HT-29 (cell line): Measurements from ENCODE around the genes GINS3 and CMTM4.

DNA sequence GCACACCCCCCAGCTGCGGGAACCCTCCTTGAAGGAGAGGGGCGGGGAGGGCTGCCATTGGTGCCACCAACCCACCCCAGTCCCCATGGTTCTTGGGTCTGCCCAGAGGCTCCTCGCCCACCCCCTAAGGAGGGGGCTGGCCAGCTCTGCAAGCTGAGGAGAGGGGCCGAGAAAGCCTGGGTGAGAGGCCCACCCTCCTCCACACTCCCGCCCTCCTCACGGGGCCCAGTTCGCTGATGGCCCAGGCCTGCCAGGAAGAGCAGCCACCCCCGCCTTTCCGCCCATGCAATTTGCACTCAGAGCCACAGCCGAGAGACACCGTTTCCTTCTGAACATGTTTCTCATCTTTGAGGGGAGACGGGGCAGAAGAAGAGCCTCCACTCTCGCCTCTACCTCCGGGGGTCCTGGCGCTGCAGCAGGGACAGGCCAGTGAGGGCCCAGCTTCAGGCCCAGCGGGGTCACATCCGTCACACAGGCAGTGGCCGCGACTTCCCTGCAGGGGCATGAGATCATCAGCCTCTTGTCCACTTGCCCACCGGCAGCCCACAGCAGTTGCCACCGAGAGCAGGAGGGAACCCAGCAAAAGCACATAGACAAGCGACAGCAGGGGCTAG is 23.0 kb downstream of the KATNB1 start:
- RAMPAGE, long total RNA, result no peak

- RAMPAGE, long total RNA, result no peak
These were observed 16.6 kb downstream of the KIFC3 start for GRCh38 chr16:57785318-57786456.

DNA sequence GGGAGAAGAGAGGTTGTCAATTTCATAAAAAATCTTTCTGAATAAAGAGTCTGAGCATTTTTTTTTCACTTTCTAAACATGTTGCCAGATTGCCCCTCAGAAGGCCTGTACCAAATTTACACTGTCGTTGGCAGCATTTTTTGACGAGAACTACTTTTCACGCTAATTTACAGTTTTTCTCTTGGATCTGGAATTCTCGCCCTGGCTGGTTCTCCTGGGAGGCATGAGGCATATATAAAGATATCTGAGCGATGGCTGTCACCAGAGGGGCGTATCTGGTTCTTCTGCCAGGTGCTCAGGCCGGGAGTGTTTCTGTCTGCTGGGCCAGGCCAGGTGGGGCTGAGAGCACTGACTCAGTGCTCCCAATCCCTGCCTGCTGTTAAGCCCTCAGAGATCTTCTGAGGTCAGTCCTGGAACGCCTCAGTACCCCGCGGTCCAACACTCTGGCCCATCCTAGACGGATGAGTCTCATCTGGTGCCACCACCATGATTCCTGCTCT is 7.4 kb upstream of the KIFC3 start:
- RAMPAGE, long total RNA, result no peak

DNA sequence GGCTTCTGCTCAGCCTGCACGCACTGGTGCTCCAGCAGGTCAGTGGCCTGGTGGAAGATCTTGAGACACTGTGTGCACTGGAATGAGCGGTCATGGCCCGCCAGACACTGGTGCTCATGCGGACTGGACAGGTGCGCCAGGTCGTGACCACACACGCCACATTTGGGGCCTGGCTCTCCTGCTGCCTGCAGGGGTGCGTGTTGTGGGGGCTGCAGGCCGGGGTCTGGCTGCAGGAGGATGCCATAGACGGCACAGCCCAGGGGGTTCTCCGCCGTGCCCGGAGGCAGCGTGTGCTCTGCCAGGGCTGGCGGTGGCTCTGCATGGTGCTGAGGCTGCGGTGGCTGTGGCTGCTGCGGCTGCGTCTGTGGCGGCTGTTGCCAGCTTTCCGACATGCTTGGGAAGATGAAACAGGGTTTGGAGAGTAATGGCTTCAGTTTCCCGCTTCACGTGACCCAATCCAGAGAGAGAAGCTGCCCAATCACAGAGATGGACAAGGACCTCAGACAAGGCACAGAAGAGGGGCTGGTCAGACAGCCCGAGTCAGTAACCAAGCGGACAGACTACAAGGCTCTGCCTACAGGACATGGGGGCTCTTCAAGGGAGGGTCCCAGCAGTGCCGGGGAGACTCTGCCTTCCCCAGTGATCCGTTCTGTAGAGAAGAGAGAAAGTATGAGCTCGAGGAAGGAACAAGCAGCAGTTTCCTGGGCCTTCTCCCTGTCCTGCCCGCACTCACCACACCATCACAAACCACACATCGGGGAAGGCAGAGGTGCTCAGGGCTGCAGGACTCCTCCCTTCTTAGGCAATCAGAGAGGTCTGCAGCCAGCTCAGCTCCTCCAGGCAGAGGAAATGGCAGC is 2.4 kb downstream of the ZNF319 start:
- RAMPAGE, long total RNA, result no peak

GRCh38 chr16:58196692-58197547 is 986 bp downstream of the CSNK2A2 start:
- RAMPAGE, long total RNA, result no peak

- RAMPAGE, long total RNA, result no peak
These were observed at the start of gene GINS3 for GRCh38 chr16:58392127-58393189. Gene GINS3, plus strand, starts transcription at chr16:58392471.

- RAMPAGE, long total RNA, result no peak
These were observed 489 bp downstream of the NDRG4 start for GRCh38 chr16:58500324-58500940.

DNA sequence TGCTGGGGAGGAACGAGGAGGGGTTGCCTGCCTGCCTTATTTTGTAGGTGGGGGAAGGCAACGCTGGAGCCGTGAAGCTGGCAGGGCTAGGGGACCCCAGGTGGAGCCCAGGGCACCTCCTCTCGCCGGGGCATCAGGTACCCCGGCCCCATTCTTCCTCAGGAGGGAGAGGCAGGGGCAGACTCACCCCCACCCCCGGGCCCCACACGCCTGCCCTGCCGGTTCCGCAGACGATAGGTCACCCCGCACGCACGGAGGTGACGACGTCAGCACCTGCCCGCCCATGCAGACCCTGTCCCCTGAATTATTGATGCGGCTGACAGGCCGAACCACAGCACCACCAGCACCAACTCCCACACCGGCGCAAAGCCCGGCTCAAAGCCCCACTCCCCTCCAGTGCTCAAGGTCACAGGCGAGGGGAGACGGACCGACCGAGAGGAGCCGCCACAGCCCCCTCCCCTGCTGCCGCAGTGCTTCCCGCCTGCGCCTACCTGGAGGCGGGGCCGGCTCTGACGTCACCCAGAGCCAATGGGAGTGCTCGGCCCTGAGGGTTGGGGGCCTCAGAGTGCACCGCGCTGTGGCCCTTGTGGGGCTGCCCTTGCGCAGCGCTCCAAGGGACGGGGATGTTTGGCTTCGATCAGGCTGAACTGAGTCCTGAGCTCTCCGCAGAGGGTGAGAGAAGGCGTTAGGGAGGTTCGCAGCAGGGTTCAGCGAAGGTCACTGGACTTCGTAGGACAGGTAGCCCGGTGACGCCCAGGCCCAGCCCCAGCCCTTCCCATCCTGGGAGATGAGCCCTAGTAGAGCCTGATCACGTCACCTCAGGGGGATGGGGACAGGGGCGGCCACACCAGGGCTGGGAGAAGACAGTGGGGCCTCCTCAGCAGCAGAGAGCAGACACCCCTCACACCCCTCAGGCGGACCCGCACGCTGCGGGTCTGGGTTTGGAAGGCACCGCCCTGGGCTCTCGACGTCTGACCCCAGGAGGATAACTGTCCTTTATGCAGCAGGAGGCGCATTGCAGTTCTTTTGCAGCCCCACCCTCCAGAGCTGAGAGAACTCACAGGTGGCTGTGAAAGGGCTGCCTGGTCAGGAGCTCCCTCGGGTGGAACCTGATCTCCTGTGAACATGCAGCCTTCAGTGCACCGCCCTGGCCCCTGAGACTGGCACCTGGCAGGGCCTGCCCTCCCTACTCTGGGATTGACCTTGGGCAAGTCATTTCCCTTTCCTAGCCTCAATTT is 1.4 kb downstream of the NDRG4 start:
- RAMPAGE, long total RNA, result no peak

DNA sequence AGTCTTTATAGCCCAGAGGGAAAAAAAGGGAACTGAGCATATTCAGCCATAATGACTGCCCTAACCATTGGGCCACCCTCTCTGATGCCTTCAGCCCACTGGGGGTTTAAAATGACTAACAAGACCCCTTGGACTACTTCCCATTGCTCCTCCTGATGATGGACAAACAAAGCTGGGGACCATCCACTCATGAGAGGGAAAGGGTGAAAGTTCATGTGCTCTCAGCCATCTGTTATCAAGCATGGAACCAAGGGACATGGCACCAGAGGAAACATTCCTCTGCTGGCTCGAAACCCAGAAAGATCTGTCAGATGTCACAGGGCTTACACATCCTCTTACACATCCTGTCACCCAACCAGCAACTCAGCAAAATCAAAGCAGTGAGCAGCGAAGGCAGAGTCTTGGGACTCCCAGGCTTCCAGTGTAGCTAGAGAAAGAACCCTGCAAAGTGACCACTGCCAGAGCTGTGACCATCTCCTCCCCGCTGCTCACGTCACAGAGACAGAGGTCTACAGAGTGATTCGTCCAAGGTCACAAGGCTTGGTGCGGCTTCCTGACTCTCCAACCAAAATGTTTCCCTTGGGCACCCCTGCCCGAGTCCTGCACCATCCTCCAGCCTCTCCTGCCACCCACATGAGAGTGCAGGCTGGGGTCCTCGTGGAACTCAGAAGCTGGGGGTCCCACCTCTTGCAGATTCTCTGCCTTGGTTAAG is 1.2 kb downstream of the SLC38A7 start:
- RAMPAGE, long total RNA, result no peak

- RAMPAGE, long total RNA, result no peak
These were observed 839.7 kb upstream of the GOT2 start for GRCh38 chr16:59573858-59574156.

DNA sequence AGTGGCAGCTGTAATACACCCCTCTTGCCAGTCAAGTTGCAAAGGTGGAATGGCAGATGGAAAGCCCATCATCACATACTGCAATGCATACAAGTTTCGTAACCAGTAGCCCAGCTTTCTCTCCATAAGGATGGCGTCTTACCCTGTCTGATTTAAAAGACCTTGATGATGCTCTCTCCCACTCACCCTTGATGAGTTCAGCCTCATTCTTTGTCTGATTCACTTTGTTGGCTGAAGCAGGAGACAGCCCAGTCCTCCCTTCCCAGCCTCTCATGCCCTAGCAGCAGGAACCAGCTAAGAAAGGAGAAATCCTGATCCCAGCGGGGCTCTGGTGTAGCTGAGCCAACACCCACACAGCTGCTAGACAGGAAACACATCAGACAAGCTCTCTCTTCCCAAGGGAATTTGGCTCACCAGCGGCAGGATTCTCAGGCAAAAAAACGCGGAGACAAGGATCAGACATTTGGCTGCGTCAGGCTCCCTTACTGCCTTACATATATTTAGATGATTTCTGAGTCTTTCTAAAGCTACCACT is 211.6 kb downstream of the CDH11 start:
- RAMPAGE, long total RNA, result no peak

- RAMPAGE, long total RNA, result no peak
These were observed 1.9 kb downstream of the CDH11 start for GRCh38 chr16:65119797-65120473.

DNA sequence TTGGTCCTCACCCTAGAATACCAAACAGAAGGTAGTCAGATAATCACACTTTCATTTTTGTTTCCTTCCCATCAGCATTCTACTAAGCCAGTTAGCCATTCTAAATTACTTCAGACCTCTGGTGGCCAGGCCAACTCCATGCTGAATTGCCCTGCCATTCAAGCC is 420.9 kb upstream of the CDH5 start:
- RAMPAGE, long total RNA, result no peak

- RAMPAGE, long total RNA, result no peak
These were observed 232.8 kb upstream of the CDH5 start for GRCh38 chr16:66133595-66134281.

GRCh38 chr16:66135244-66135735 is 231.2 kb upstream of the CDH5 start:
- RAMPAGE, long total RNA, result no peak

DNA sequence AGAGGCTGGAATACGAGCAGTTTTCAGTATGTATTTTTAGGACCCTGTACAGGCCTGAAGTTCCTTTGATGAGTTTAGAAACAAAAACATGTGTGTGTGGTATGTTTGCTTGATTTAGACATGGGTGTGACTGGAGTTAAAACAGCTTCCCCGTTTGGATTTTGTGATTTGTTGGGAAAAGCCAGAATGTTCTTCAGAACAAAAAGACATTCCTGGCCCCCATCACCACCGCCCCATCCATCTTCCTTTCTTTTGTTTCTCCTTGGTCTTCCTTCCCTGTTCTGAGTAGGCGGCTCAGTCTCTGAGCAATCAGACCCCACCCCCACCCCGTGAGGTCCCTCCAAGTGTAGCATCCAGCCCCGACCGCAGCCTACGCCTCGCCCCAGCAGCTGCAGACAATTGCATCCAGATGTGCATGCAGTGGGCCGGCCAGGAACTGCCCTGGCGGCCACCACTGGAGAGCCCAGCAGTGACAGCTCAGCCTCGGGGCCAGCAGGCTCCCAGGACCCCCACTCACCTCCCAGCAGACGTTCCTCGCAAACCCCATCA is 100.0 kb upstream of the CDH5 start:
- RAMPAGE, long total RNA, result no peak

GRCh38 chr16:66363969-66365222 is 2.1 kb upstream of the CDH5 start:
- RAMPAGE, long total RNA, result no peak

- RAMPAGE, long total RNA, result no peak
These were observed 2.5 kb downstream of the CDH5 start for GRCh38 chr16:66368886-66369557.

DNA sequence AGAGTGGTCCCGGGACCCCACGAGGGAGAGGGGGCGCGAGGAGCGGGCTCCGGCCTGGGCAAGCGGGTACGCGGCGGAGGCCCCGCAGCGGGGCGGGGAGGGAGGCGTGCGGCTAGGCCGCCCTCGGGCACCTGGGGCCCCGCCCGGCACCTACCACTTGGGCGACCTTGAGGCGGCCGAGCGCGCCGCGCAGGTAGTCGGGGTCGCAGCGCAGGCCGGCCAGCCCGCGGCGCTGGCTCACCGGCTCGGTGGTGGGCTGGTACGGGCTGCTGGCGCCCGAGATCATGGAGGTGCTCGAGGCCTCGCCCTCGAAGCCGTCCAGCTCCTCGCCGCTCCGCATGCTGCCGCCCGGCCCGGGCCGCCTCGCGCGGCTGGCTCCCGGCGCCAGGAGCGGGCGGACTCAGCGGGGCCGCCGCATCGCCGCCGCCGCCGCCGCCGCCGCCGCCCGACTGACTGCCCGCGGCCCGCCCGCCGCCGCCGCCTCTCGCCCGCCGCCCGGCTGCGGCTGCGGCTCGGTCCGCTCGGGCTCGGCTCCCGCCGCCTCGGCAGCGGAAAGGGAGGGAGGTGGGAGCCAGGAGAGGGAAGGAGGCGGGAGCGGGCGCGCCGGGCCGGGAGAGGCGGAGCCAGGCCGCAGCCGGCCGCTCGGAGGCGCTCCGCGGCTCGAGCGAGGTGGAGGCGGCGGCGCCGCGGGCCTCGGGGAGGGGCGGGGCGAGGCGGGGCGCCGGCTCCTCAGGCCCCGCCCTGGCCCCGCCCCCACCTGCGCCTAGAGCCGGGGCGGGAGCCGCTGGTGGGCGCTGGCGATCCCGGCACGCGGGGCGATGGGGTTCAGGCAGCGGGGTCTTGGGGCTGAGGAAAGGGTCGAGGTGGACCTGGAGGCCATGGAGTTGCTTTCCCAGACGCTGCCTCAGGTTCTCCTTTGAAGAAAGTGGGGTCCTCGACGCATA is at the start of gene CMTM4:
CMTM4 (minus strand) TSS at position 558 of the 944 bp plus-strand sequence.
- RAMPAGE, long total RNA, result no peak

GRCh38 chr16:66911042-66911347 is 7.7 kb downstream of the CDH16 start:
- RAMPAGE, long total RNA, result no peak